ENCODE data around the gene TLL1.

DNA sequence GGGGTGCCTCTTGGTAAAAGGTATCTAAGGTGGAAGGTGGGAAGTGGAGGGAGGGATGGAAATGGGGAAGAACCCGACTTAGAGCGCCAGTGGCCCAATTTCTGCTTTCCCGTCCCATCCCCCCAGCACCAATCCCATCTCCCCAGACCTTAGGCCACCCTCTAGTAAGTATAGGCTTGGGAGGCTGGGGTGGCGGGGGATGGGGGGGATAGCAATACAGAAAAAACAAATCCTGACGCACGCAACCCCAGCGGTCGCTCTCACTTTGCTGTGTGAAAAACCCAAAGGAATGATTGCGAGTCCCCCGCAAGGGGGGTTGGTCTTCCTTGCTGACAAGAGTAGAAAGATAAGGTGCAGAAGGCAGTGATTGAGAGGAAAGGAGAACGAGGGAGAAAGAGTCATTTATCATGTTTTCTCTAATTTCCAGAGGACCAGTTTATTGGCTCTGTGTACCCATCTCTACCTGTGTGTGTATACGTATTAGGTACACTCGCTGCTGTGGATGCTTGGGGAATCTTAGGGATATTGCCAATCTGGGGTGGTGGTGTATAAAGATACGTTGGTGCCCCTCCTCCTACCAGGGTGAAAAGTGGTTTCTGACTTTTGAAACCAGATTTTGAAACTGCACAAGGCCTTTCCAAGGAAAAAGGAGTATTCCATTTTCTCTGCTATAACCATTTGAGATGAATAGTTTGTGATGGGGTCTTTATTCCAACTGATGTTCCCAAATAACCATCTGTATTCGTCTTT is 995 bp downstream of the CPE start:
- RRBS = no CpG with 5 or more reads among the region's 15 CpGs

DNA sequence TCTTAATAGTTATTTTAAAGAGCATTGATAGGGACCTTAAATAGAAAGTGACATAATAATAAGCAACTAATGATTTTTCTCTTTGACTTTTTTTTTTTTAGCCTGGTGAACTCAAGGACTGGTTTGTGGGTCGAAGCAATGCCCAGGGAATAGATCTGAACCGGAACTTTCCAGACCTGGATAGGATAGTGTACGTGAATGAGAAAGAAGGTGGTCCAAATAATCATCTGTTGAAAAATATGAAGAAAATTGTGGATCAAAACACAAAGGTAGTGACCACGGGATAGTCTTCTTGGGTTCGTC is 88.7 kb downstream of the CPE start:
- RRBS = no CpG with 5 or more reads among the region's 5 CpGs

DNA sequence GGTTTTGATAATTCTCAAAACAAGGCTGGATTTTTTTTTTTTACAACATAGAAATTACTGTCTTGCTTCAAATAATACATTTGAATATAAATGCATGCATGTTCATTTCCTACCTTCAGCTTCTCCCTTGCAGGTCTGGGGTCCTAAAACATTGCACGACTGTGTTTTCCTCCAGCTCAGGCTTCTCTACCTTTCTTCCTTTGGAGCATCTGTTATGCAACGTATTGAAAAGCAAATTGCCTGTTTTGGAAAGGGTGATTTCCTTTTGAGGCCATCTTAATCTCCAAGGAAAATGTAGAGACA is 115.6 kb upstream of the TLL1 start:
- RRBS = no CpG with 5 or more reads among the region's 2 CpGs

GRCh38 chr4:165873012-165874042 is at the start of gene TLL1:
Gene TLL1, plus strand, starts transcription at chr4:165873237.
- RRBS = 3% methylated on average over 8 of the region's 74 CpGs

- RRBS = no CpG with 5 or more reads among the region's 4 CpGs
These were observed 220.0 kb downstream of the TLL1 start for GRCh38 chr4:166093051-166093396.

- RRBS = no CpG with 5 or more reads among the region's 1 CpG
These were observed 165.7 kb downstream of the PALLD start for GRCh38 chr4:168662408-168663014.

DNA sequence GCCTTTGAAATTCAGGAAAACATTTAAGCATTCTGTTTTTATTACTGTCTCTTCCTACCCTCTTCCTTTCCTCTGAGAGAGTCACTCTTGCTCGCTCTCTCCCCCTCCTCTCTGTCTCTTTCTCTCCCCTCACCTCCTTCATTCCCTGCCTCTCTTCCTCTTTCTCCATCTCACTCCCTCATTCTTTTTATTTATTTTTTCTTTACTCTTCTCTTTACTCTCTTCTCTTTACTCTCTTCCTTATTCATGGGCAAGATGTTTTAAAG is 197.4 kb downstream of the PALLD start:
- RRBS = no CpG with 5 or more reads among the region's 1 CpG

DNA sequence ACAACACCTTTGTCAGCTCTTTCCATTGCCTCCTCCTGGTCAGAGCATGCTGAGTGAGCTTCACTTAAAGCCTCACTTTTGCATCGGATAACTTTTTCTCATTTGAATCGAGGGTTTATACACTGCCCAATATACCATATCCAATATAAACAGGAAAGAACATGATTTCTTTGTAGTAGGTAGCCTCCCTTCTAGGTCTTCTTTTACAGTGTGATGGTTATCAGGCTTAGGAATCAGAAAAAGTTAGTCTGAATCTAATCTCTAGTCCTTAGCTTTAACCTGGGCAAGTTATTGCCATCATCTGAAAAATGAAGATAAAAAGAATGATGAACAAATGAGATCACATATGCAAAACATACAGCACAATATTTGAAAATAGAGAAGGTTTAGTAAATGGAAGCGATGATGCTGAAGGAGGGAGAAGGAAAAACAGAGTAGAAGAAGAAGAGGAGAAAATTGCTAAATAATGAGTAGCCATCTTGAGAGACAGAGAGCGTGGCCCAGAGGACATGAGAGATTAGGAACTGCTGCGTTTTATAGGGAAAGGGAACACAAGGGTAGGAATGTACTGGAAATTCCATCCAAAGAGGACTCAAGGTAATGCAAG is 245.1 kb downstream of the CBR4 start:
- RRBS = no CpG with 5 or more reads among the region's 5 CpGs

DNA sequence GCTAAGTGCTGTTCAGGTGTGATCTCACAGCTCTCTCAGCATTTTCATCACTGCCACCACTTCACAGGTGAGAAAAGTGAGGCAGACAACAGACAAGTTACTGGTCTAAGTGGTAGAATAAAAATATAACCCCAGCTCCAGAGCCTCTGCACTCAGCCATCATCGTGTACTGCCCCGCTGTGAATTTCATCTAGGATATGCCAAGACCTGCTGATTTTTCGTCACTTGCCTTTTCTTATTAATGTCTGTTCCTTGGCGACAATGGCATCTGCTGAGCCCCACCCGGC is 236.6 kb downstream of the CBR4 start:
- RRBS = no CpG with 5 or more reads among the region's 5 CpGs

DNA sequence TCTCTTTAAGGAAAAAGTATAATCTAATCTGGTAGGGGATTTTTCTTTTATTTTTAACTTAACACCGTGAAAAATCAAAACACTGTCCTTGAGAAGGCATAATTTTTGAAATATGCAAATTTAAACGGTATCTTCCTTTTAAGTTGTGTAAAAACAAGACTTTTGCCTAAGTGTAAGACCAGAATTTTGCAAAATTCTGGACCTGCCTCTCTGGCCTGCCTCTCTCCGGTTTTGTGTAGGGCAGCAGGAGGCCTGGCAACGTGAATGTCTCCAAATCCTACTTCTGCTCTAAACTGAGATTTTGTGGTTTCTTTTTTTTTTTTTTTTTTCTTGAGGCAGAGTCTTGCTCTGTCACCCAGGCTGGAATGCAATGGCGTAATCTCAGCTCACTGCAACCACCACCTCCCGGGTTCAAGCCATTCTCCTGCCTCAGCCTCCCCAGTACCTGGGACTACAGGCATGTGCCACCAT is 220.2 kb downstream of the CBR4 start:
- RRBS = no CpG with 5 or more reads among the region's 6 CpGs

GRCh38 chr4:168832658-168833827 is 177.0 kb downstream of the CBR4 start:
- RRBS = 10% methylated on average over 30 of the region's 64 CpGs

DNA sequence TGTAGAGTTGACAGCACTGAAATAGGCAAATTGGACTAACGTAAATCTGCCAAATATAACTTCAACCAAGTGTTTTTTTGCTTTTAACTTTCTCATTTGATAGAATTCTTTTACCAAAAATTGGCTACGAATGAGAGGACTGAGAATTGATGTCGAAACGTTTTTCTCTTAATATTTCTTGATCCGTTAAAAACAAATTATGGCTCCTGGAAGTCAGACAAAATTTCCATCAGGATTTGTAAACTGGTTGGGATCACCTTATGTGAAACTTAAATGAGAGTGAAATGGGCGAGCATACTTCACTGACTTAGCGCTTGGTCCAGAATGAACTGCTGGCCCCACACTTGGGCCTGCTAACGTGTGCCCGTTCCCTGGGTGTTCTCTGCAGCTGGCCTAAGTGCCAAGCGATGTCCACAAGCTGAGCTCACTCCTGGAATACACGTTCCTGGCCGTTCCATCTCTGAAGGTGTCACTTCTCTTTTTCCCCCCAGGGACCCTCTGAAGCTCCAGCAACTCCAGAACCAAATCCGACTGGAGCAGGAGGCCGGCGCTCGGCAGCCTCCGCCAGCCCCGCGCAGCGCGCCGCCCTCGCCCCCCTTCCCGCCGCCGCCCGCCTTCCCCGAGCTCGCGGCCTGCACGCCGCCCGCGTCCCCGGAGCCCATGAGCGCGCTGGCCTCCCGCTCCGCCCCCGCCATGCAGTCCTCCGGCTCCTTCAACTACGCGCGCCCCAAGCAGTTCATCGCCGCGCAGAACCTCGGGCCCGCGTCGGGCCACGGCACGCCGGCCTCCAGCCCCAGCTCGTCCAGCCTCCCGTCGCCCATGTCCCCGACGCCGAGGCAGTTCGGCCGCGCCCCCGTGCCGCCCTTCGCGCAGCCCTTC is 132.6 kb downstream of the CBR4 start:
- RRBS = 7% methylated on average over 31 of the region's 67 CpGs

DNA sequence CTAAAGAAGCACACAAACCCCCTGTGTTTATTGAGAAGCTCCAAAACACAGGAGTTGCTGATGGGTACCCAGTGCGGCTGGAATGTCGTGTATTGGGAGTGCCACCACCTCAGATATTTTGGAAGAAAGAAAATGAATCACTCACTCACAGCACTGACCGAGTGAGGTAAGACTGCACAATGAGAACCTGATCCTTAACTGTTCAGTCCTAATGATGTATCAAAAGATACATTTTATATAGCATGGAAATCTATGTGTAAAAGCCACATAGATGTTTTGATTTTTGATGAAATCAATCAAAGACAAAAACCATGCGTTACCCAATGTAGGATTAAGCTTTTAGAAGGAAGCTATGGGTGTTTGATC is 85.8 kb downstream of the CBR4 start:
- RRBS = no CpG with 5 or more reads among the region's 4 CpGs

DNA sequence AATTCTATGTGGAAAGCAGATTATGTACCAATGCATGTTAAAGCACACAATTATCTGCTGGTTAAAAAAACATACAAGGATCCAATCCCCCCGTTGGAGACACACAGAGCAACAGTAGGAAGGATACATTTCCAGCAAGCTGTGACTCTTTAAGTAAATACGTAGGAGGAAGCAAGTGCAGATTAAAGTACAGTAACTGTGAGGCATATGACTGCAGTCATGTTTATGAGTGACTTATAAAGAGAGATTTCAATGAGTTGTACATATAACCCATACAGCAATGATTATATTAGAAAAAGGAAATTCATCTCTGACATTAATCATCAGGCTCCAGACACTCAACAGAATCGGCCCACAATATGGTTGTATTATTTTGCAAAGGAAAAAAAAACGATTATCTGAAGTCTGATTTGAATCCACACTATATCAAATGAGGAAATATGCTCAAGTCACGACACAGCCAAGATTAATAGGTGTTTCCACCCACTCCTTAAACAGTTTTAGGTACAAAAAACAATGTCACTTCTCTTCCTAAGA is 21.1 kb downstream of the SH3RF1 start:
- RRBS = no CpG with 5 or more reads among the region's 5 CpGs

DNA sequence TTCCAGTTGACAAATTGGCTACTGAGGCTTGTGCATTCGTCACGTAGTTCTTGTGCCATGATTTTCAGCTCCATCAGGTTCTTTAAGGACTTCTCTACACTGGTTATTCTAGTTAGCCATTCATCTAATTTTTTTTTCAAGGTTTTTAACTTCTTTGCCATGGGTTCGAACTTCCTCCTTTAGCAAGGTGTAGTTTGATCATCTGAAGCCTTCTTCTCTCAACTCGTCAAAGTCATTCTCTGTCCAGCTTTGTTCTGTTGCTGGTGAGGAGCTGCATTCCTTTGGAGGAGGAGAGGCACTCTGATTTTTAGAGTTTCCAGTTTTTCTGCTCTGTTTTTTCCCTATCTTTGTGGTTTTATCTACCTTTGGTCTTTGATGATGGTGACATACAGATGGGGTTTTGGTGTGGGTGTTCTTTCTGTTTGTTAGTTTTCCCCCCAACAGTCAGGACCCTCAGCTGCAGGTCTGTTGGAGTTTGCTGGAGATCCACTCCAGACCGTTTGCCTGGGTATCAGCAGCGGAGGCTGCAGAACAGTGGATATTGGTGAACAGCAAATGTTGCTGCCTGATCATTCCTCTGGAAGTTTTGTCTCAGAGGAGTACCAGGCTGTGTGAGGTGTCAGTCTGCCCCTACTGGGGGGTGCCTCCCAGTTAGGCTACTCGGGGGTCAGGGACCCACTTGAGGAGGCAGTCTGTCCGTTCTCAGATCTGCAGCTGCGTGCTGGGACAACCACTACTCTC is 113.0 kb downstream of the NEK1 start:
- RRBS = no CpG with 5 or more reads among the region's 9 CpGs

GRCh38 chr4:169975671-169976348 is 50.4 kb downstream of the MFAP3L start:
- RRBS = no CpG with 5 or more reads among the region's 7 CpGs

DNA sequence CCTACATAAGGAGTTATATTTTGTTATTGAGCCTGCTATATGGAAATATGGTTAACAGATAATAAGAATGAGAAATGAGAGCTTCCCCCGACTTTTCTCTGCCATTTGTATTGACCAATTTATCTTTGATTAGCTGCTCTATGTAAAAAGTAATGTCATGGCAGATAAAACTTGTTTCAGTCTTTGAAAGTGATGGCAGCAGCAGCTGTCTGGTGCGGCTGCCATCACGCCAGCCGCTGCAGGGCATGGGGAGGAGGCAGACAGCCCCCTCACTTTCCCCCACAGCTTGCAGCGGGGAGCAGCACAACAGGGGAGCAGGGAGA is 13.6 kb upstream of the MFAP3L start:
- RRBS = no CpG with 5 or more reads among the region's 5 CpGs

DNA sequence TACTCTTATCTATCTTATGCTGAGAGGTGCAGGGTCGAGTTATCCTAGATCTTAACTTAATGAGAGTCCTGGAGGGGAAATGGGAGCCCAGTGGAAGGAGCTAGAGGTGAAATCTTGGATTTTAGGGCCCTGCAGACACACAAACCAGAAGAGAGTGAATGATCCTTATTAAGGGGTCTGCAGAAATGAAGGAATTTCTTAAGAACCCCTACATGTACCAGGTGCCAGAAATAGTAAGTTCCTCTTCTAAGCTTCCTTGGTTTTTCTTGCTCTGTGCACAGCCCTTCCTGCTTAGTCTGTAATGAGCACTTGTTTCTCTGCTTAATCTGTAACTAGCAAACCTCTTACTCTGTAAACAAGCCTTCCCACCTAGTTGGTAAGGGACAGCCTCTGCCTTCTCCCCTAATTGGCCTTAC is 136.3 kb upstream of the AADAT start:
- RRBS = no CpG with 5 or more reads among the region's 1 CpG

- RRBS = no CpG with 5 or more reads among the region's 11 CpGs
These were observed 41.6 kb downstream of the GALNT7 start for GRCh38 chr4:173210188-173210573.

- RRBS = no CpG with 5 or more reads among the region's 23 CpGs
These were observed 313 bp upstream of the HMGB2 start for GRCh38 chr4:173334513-173334828.